T47D (cell line): ENCODE data around the genes CC2D1B and TUT4.

DNA sequence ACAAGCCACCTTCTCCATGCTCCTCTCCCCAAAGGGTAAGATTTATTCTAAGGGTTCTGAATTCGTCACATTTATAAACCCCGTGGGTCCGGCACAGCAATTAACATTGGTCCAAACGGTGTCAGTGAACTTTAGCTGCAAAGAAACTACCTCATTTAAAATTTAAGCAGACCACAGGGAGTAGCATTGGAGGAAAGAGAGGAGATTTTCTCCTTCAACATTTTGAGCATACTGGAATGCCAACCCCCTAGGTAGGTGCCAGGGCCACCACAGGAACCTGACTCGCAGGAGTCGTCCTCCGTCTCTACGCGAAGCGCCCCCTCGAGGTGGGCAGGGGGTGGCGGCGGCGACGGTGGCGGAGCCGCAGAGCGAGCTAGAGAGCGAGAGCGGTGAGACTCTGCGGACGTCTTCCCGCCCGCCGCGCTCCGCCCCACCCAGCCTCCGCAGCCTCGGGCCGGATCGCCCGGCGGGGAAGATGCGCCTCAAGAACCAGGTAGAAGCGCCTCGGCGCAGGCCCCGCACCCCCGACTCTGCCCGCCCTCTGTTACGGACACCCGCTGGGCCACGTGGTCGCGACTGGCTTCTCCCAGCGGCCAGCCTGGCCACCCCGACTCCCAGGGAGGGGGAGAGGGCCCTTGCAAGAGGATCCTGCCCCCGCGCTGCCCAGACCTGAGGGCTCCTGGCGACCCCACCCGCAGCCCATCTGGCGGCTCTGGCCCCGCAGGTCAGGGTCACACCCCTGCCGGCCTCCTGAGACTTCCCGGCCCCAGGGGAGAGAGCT, 24.1 kb upstream of the AGBL4 start:
- RRBS: no CpG with 5 or more reads among the region's 55 CpGs

DNA sequence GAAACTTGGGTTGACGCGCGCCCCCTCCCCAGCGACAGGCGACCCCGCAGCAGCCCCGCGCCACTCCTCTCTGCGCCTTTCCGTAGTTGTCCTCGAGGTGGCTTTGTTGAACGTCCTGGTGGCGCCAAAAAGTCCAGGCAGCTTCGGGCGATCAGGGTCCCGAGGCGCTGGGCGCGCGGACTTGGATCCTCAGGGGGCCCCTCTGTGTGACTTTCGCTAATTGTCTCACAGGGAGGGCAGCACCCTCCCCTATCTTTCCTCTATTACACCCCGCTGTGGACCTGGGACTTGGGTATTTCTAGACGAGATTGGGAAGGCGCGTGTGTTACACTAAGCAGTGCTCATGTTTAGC, 24.7 kb upstream of the AGBL4 start:
- RRBS: no CpG with 5 or more reads among the region's 25 CpGs

GRCh38 chr1:50527501-50528220, 104.4 kb upstream of the DMRTA2 start:
- RRBS: no CpG with 5 or more reads among the region's 3 CpGs

DNA sequence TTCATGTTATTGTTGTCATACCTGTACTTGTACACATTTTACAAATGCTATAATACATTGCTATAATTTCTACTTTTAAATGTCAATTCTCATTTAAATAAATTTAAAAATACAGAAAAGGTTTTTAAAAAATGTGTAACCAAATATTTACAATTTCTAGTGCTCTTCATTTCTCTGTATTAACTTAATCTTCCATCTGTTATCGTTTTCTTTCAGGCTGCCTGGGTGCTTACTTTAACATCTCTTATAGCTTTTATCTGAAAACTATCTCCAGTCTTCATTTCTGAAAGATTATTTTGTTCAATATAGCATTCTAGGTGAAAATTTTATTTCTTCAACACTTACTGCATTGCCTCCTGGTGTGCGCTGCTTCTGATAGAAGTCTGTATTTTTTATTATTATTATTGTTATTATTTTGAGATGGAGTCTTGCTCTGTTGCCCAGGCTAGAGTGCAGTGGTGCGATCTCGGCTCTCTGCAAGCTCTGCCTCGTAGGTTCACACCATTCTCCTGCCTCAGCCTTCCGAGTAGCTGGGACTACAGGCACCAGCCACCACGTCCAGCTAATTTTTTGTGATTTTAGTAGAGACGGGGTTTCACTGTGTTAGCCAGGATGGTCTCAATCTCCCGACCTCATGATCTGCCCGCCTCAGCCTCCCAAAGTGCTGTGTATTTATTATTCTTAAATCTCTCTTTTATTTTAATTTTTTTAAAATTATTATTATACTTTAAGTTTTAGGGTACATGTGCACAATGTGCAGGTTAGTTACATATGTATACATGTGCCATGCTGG, 201.4 kb downstream of the FAF1 start:
- RRBS: no CpG with 5 or more reads among the region's 10 CpGs

GRCh38 chr1:50906549-50907459, 53.3 kb downstream of the FAF1 start:
- RRBS: no CpG with 5 or more reads among the region's 12 CpGs

- RRBS: no CpG with 5 or more reads among the region's 7 CpGs
Observed at GRCh38 chr1:50933170-50933837, 26.8 kb downstream of the FAF1 start.

DNA sequence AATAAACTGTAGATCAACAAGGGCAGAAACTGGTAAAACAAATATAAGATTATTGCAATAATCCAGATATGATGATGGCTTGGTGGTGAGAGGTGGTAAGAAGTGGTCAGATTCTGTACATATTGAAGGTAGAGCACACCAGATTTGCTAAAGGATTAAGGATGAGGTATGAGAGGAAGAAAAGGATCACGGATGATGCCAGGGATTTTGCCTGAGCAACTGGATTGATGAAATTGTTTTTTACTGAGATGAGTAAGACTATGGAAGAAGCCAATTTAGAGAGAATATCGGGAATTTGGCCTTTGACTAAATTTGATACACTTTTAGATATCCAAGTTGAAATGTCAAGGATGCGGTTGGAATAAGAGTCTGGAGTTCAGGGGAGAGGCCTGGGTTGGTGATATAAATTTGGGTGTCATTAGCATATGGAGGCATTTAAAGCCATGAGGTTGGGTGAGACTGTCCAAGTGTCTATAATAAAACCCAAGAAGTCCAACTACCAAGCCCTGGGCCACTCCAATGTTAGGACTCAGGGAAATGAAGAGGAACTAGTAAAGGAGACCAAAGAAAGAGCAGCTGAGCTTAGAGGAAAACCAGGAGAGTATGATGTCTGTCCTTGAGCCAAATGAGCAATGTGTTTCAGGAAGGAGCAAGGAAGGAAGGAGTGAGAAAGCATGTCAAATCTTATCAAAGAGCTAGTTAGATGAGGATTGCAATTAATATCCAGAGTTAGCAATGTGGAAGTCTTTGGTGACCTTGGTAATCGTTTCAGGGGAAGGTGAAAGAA, 12.5 kb upstream of the EPS15 start:
- RRBS: no CpG with 5 or more reads among the region's 4 CpGs

GRCh38 chr1:51572226-51572779, 44.6 kb upstream of the OSBPL9 start:
- RRBS: no CpG with 5 or more reads among the region's 5 CpGs

DNA sequence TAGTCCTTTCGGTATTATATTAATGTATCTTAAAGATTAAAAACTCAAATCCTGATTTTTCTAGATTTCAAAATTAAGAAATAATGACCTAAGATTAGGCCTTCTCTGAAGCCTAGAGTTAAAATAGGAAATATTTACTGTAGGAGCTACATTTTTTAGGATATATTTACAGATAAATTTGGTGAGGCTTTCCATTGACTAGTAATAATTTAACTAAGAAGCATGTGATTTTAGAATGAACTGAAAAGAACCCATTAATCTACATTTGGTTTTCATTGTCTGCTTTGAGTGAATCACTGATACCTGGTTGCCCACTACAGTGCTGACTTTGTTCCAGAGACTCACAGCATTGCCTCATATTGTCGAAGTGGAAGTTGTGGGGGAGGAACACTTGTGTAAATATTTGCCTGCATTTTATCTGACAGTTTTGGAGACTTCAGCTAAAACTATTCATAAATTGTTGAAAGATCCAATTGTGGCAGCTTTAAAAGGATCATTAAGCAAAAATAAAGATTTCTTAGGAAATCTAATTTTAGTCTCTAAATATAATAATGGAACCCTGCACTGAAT, 73.2 kb downstream of the OSBPL9 start:
- RRBS: no CpG with 5 or more reads among the region's 2 CpGs

DNA sequence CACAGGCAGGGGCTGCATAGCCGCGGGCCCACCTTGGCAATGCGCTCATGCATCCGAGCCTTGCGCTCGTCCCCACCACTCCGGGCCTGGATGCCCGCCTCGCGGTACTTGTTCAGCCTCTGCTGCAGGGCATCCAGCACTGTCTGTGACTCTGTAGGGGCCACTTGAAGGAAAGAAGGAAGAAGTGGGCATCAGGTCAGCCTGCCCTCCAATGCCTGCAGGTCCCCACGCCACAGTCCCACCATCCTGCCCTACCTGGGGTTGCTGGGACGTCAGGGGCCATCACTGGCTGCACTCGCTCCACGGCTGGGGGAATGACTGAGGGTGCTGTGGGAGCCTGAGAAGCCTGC, 7.0 kb downstream of the CC2D1B start:
- RRBS: no CpG with 5 or more reads among the region's 14 CpGs

DNA sequence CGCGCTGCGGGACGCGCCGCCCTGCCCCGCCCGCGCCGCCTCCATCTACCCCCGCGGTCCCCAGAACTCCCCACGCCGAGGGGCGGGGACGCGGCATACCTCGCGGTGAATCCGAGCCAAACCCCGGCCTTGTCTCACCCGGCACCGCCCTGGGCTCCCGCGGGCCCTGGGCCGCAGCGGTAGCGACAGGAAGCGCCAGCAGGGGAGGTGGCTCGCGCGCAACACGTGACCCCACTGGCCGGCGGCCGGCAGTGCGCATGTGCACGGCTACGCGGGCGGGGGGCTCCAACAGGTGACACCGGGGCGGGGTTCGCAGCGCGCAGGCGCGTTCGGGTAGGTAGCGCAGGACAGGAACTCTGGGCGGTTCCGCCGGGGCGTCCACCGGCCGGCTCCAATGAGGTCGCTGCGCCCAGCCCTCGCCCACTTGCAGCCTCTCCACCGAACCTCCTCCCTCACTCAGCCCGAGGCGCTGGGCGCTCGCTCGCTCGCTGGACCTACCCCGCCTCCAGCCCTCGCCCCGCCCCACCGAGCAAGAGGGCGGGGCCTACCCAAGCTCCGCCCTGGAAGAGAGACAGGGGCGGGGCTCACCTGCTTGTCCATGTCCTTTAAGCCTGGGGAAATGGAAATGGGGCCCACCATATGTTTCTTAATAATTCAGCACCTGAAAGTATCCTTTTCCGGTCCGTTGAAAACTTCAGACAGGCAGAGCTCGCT, at the start of gene CC2D1B:
Gene CC2D1B (minus strand): TSS at position 236 of the 714 bp plus-strand sequence.
- RRBS: 1% methylated on average over 28 of the region's 76 CpGs

- RRBS: no CpG with 5 or more reads among the region's 3 CpGs
Observed at GRCh38 chr1:52477463-52477857, 73.1 kb downstream of the PRPF38A start.

DNA sequence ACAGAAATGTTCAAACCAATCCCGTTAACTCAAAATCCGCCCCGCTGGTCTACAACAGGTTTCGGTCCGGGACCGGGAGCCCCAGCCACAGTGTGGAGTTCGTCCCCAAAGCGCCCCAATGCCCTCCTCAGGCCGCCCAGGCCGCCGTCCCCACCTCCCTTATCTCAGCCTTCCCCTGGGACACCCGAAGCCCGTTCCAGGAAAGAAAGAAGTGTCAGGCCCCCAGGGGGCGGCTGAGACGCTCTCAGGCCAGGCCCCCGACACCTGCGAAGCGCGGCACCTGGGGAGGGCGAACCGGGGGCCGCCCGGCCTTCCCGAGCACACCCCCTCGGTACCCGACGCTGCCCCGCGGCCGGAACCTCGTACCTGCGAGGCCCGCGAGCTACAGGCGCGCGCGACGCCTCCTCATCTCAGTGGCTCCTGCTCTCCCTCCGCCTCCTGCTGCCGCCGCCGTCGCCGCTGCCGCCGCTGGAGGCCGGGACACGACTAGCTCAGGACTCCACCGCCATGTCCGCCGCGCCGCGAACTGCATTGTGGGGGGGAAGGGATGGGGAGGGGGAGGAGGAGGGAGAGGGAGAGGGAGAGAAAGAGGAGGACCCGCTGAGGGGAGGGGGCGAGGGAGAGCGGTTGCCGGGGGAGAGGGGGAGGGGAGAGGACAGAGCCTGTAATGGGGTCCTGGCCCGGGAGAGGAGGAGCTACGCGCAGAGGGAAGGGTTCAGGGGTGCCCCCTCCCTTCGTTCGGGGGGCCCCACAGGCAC, at the start of gene TUT4:
Gene TUT4 (minus strand): TSS at position 528 of the 758 bp plus-strand sequence.
- RRBS: 2% methylated on average over 26 of the region's 64 CpGs

DNA sequence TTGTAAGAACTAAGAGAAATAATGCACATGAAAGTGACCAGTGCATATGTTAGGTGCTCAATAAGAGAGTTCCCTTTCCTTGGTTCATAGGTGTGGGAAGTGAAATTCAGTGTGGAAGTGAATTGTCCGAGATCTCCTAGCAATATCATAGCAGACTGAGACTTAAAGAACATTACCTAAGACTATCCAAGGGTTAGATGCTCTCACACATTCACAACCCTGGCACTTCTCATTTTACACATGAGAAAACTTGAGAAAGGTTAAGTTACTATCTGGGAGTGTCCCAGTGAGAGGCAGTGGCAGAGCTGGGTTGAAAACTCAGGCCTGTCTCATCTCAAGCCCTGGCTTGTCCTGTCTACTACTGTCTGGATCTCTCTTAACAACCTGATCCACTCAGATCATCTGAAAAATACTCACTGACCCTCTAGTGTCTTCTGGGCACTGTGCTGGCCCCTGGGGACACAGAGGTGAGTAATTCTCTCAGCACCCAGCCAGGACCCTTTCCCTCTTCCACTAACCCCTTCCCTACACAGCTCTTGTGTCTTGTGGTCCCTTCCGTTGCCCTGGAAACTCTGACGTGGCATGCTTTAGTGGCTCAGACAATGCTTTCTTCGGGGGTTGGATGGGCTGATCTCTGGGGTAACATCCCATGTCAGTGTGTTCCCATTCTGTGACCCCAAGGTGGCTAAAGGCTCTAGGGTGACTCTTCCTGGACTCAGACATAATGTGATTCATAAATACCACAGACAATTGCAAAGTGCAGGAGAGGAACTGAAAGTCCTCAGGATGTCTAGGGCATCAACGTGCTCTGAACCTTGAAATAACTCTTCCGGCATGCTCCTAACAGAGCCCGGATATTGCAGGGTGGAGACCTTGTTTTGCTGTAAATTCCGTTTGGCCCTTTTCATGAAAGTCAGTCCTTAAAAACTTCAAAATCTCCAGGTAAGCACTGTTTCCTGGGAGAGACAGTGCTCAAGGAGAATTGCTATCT, 3.8 kb downstream of the SHISAL2A start:
- RRBS: no CpG with 5 or more reads among the region's 8 CpGs

- RRBS: no CpG with 5 or more reads among the region's 1 CpG
Observed at GRCh38 chr1:52740142-52740400, 13.8 kb downstream of the ZYG11B start.

- RRBS: no CpG with 5 or more reads among the region's 9 CpGs
Observed at GRCh38 chr1:52919150-52920382, 2.0 kb downstream of the ECHDC2 start.

DNA sequence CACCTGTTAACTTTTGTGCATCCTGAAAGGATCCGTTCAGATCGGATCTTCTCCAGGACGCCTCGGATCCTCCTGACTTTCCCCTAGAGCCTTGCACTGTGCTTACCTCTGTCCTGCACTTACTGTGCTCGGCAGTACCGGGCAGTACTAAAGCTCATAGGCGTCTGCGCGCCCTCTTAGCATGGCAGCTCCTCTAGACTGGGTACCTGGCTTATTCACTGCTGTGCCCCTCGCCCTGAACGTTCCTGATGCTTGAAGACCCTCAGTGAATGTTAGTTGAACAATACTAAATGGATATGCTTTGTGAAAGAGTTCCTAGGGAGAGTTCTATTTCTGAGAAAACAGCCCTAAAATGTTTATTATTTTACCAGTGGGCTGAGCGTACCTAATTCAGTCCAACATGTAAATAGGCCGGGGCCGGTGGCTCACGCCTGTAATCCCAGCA, 1.0 kb downstream of the SCP2 start:
- RRBS: no CpG with 5 or more reads among the region's 15 CpGs

GRCh38 chr1:53005663-53006311, 56.2 kb upstream of the PODN start:
- RRBS: no CpG with 5 or more reads among the region's 8 CpGs

DNA sequence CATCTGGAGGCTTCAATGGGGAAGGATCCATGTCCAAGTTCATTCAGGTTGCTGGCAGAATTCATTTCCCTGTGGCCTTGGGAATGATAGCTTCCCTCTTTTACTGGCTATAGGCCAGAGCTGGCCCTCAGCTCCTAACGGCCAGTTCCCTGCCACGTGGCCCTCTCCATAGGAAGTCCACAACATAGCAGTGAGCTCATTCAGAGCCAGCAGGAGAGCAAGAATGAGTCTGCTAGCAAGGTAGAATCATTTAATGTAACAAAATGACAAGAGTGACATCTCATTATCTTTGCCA, 15.0 kb upstream of the PODN start:
- RRBS: no CpG with 5 or more reads among the region's 2 CpGs

GRCh38 chr1:53052399-53052876, 9.6 kb upstream of the PODN start:
- RRBS: no CpG with 5 or more reads among the region's 4 CpGs